Spinal cord (tissue), 3 donors: Measurements from ENCODE around the gene SLC25A29.

DNA sequence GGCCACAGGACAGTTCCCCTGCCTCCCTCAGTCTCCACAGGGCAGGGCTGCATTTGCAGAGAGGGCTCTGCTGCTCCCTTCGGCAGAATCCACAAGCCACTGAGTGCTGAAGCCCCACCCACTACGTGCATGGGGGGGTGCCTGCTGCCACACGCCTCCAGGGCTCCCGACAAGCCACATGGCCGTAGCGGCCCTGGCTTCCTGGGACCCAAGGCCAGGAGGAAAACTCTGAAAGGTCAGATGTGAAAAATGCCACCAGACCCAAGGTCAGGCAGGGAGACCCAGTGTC is 43.1 kb downstream of the CCDC85C start:
- PRO-cap = no peak
- RAMPAGE, long total RNA = no peak

DNA sequence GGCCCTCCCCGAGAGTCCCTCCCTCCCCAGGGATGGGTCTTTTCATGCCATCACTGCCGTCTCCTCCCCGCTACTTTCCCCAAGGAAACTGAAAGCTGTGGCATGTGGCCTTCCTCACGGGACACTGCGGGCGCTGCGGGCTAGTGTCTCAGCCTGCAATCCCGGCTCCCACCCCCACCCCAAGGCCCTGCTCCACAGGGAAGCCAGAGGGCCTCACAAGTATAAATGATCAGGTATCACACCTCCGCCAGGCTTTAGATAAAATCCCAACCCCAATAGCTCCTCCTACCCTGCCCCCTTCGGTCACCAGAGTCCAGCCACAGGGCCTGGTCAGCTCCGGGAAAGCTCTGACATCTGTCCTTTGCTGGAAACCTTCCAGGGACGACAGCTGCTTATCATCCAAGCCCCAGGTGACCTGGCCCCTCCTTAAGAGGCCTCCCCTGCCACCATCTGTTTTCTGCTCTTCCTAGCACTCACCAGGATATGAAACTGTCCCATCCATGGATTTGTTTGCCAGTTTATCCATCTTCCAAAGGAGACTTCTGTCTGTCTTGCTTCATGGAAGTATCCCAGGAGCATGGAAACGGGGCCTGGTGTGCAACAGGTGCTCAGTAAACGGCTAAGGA is 31.7 kb downstream of the CCDC85C start:
- PRO-cap = no peak
- RAMPAGE, long total RNA = no peak

- PRO-cap = no peak
- RAMPAGE, long total RNA = no peak
These were observed 29.8 kb downstream of the CCDC85C start for GRCh38 chr14:99573911-99574938.

- PRO-cap = no peak
- RAMPAGE, long total RNA = no peak
These were observed 10.0 kb downstream of the CCDC85C start for GRCh38 chr14:99593931-99594513.

DNA sequence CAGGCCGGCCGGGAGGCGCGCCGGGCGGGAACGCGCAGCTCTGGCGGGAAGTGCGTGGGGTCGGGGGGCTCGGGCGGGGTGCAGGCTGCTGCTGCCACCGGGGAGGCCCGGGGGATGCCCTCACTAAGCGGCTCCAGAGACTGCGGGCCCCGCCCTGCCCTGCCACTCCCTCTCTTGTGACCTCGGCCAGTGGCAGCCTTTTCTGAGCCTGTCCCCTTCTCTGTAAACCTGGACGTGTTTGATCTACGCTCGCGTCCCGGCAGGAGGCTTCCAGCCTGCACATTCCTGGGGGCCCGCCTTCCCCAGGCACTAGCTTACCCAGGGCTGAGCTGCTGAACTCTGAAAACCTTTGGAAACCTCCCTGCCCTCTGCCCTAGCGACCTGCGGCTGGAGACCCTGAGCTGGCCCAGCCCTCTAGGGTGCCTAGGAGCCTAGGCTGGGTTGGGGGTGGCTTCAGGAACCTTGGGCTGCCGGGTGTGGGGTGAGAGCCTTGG is 46.4 kb downstream of the CYP46A1 start:
- PRO-cap = no peak
- RAMPAGE, long total RNA = no peak

DNA sequence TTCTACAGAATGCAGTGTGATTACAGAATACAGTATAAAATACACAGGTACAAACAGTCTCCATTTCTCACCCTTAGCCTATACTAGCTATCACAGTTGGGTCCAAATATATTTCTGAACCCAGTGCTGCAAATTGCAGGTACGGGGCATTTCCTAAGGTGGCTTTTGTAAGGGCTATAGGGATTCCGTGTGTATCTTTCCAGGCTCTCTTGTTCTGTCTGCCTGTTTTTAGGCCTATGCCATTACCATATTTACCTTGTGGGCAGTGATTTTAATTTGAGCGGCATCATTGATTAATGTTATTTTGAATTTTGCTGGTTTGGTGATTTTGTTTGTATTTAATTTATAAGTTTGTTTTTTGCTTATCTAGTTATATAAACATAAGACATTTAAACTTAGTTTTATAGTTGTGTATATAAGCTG is 84.7 kb upstream of the EVL start:
- PRO-cap = no peak
- RAMPAGE, long total RNA = no peak

DNA sequence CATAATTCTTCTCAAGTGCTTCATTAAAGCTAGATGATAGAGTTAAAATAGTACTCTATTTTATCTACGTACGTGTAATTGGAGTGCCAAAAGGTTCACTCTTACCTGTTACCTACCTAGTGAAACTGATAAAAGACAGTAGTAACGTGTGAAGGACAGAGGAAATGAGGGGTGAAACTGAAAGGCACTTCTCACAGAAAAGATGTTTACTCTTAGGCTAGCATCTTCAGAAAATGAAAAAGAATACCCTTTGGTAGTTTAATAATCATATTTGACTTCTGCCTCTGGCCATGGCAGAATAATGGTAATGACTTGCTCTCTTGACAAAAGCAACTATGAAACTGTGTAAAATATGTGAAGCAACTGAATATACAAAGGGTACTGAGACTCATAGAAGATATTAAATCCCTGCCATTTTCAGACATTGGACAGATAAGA is 6.4 kb upstream of the EVL start:
- PRO-cap = no peak
- RAMPAGE, long total RNA = no peak

GRCh38 chr14:100065652-100066252 is 530 bp downstream of the EVL start:
- PRO-cap = no peak
- RAMPAGE, long total RNA = no peak

DNA sequence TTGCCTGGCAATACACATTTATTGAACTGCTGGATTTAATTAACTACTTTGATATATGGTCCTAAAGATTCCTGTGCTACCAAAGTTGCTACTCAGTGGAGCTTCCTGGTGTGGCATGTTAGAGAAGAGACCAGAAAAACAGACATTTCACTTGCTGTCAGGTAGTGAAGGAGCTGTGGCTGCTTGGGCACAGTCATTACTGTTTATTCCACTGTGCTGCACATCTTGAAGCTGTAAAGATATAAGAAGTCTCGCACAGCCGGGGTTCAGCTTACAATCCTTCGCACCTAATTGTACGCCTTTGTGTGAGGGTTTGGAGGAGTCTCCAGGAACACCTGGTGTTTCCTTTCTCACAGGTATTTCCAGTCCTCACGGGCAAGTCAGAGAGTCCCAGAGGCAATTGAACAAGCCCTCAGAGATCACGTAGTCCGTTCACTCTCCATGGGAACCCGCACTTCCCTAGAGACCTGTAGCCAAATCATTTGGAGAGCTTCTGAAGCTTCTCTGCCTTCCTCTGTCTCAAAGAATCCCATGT is 4.0 kb downstream of the EVL start:
- PRO-cap = no peak
- RAMPAGE, long total RNA = no peak

GRCh38 chr14:100131086-100131743 is 28.2 kb downstream of the DEGS2 start:
- PRO-cap = no peak
- RAMPAGE, long total RNA = no peak

GRCh38 chr14:100222743-100223134 is 16.2 kb upstream of the YY1 start:
- PRO-cap = no peak
- RAMPAGE, long total RNA = no peak

DNA sequence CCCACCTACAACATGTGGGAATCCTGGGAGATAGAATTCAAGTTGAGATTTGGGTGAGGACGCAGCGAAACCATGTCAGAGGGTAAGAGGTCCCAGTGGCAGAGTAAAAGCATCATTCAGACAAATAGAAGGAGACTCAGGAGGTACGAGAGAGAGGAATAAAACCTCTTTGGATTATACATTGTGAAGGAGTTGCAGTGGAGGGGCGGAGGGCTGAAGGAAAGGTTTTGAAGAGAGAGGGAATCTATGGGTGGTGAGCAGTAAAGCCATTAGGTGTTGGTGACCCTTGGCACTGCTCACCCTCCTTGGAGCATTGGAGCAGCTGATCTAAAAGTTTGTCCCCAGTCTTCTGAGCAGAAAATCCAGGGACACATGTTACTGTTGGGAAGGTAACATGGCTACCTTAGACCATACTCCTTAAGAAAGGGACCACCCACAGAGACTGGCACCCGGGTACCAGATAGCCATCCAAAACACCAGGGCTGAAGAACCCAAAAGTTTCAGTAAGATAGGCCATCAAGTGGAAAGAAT is 27.3 kb downstream of the YY1 start:
- PRO-cap = no peak
- RAMPAGE, long total RNA = no peak

GRCh38 chr14:100293991-100294580 is 12.2 kb downstream of the SLC25A29 start:
- PRO-cap = no peak
- RAMPAGE, long total RNA = no peak

- PRO-cap = no peak
- RAMPAGE, long total RNA = no peak
These were observed 750 bp downstream of the SLC25A29 start for GRCh38 chr14:100305205-100306183.

DNA sequence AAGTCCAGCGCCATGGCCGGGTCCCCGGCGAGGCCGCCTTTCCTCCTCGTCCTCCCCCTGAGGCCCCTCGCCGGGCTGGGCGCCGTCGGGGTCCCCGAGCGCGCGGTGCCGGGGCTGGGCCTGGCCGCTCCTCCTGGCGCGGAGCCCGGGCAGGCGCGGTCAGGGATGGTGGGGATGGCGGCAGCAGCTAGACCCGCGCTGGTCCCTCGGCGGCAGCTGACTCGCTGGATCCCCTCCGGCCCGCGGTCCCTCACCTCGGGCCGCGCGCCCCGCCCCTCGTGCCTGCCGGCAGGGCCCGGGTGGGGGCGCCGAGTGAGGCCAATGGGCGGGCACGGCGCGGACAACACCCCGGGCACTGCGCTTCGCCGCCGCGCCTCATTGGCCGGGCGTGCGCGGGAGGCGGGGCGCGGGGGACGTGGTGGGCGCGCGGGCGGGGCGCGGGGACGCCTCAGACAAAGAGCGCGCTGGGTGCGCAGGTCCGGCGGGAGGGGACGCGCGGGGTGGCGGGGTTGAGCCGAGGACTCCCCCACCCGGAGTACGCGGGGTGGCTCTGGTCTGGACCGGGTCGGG is at the start of gene SLC25A29:
TSS of gene SLC25A29 (minus strand) at position 226 of the 570 bp plus-strand sequence.
- PRO-cap = bidirectional peak, plus-strand start at position 475 of the sequence, minus-strand start at position 223 of the sequence
- RAMPAGE, long total RNA = no peak

DNA sequence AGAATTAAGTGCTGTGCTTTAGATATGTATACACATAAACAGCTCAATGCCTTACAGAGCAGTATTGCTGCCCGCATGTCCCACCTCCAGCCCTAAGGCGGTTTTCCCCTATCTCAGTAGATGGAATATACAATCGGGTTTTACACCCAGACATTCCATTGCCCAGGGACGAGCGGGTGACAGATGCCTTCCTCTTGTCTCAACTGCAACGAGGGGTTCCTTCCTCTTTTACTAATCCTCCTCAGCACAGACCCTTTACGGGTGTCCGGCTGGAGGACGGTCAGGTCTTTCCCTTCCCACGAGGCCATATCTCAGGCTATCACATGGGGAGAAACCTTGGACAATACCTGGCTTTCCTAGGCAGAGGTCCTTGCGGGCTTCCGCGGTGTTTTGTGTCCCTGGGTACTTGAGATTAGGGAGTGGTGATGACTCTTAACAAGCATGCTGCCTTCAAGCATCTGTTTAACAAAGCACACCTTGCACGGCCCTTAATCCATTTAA is 5.9 kb upstream of the SLC25A29 start:
- PRO-cap = no peak
- RAMPAGE, long total RNA = no peak

DNA sequence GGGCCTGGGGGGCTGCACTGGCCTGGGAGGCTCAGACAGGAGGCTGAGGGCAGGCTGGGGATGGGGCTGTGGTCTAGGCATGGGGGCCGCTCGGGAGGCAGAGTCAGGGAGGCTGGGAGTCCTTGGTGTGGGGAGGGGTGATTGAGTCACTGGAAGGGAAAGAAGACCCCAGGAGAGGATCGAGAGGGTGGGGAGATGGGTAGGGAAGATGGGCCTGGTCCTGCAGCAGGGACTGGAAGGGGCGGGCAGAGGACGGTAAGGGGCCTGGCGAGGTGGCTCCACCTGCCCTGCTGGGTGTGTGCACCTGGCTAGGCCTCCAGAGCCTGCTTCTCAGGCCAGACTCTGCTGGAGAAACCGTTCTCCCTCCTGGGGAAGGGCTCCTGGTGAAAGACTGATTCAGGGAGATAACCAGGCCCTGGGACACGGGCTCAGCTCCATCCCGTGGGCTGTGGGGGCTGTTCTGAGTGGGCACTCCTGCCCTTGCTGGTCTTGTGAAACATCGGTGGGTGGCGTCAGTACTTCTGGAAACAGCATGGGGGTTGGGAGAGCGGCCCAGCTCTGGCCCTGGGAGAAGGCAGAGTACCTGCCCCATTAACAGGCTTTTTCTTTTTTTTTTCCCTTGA is 594 bp downstream of the SLC25A47 start:
- PRO-cap = no peak
- RAMPAGE, long total RNA = no peak

- PRO-cap = no peak
- RAMPAGE, long total RNA = no peak
These were observed 15.1 kb downstream of the WARS1 start for GRCh38 chr14:100359711-100360846.

- PRO-cap = no peak
- RAMPAGE, long total RNA = no peak
These were observed 3.4 kb downstream of the WARS1 start for GRCh38 chr14:100371590-100372245.

GRCh38 chr14:100409888-100410423 is 33.7 kb downstream of the WDR25 start:
- PRO-cap = no peak
- RAMPAGE, long total RNA = no peak